Mesenchymal stem cell of the bone marrow (primary cell): ENCODE data around the gene NIBAN3.

- CAGE, long polyA plus RNA, result no peak
Observed at GRCh38 chr19:15869047-15869751, 28.7 kb downstream of the CYP4F2 start.

DNA sequence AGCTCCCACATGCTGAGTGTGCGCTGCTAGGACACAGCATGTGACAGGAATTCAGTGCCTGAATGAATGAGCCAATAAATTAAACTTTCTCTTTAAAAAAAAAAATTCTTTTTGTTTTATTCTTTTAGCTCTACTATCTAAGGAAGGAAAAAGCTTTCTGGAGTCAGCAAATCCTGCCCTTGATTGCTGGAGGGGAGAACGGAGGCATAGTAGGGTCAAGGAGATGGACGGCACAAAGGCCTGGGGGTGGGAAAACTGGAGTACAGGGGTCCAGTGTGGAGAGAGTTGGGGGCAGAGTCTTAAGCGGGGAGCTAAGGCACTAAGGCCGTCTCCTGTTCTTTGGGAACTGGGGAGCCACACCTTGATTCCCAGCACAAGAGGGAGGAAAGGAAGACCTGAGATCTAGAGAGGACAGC lies 10.1 kb upstream of the TPM4 start:
- CAGE, long polyA plus RNA, result no peak

DNA sequence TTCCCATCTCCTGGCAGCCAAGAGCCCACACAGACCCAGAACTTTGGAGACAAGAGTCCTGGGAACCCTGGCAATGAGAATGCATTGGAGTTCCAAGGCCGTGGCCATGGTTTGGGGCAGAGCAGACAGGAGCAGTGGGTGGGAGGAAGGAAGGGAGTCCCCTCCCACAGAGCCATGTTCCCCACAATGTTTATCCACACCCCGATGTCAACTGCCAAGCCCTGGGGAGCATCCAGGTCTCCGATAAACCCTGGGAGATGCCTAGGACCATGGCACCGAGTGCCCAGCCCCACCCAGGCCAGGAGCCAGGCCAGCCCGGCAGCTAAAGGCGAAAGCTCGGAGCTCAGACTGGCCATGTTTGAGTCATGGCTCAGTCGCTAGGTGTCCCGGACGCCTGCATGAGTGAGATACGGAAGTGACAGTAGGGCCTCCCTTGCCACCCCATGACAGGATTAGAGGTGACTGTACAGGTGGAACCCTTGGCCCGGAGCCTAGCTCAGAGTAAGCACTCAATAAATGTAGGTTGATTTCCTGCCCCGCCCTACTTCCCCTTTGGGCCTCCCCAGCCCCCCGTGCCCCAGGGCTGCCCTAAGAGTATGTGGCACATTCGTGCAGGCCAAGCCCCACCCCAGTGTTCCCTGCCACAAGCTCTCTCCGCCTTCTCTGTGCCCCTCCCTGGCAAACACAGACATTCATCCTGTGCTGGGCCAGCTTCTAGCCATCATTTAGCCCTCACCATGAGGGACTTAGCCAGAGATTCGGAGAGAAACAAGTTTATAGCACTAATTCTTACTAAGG lies 5.9 kb upstream of the TPM4 start:
- CAGE, long polyA plus RNA, result no peak

DNA sequence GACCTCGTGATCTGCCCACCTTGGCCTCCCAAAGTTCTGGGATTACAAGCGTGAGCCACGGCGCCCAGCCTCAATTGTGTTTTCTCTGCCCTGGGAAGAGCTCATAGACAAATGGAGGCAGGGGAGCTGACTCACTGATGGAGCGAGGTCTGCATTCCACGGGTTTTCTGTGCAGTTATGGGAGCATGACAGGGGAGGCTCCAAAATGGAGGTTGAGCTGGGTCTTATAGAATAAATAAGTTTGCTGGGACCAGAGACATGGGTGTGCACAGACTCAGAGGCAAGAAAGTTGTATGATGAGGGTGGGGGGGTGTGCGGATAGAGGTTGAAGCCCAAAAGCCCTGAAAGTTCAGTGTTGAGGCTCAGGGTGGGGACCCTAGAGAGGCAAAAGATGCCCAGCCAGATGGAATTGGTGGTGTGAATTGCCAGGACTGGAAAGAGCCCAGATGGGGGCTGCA lies 1.7 kb downstream of the TPM4 start:
- CAGE, long polyA plus RNA, result no peak

DNA sequence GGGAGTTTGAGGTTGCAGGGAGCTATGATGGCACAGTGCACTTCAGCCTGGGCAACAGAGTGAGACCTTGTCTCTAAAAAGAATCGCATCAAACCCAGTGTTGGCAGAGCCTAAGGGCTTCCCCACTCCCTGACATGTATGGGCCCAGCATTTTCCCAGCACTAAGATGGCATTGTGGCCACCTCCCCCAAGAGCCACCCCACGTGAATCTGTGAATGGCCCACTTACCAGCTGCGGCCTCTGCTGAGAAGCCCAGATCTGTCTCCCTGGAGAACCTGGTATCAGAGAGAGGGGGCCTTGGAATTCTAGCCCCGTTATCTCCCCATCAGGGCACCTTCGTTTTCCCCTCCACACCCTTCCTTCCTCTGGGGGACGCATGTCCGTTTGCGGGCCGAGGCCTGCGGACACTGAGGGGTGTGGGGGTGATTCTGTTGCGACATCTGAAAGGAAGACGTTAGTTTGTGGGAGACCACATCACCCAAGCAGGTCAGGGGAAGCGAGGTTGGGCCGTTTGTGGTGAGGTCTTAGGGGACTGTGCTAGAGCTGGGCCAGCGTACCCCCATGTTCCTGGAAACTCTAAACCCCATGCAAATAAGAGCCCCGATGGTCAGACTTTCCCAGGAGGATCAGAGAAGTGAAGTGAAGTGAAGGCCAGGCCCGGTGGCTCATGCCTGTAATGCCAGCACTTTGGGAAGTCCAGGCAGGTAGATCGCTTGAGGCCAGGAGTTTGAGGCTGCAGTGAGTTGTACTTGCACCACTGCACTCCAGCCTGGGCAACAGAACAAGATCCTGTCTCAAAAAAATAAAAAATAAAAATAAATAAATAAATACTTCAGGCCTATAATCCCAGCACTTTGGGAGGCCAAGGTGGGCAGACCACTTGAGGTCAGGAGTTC lies 3.7 kb upstream of the HSH2D start:
- CAGE, long polyA plus RNA, result no peak

DNA sequence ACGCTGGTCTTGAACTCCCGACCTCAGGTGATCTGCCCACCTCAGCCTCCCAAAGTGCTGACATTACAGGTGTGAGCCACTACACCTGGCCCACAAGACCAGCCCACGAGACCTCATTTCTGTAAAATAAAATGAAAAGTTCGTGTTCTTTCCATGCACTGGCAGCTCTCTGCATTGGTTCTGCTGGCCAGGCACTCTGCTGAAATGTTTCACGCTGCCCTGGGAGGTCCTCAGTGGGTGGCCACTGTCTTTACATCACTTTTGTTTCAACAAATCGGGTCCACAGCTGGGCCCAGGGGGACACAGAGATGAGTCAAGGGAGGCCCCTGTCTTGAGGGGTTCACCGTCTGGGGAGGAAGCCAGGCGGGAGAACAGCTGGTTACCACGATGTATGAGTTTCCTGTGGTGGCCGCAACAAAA lies 5.3 kb upstream of the KLF2 start:
- CAGE, long polyA plus RNA, result no peak

DNA sequence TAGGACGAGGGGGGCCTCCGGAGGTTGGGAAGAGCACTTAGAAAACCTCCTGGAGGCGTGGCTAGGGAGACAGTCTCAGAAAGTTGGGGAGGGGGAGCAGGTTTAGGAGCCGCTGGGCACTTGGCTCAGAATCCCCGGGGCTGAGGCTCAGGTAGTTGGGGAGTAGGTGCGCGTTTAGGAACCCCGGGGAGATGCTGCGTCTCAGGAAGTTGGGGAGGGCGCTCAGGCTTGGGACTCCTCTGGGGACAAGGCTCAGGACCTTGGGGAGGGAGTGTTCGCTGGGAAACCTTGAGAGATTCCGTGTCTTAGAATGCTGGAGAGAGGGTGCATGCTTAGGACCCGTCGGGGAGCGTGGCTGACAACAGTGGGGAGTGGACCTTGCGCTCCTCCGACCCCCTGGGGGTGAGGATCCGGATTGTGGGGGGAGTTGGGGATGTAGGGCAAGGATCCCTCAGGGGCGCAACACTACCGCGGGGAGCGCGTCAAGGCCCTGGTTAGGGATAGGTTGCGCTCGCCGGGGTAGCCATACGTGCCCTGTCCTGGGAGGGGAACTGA lies 1.7 kb downstream of the KLF2 start:
- CAGE, long polyA plus RNA, result no peak

DNA sequence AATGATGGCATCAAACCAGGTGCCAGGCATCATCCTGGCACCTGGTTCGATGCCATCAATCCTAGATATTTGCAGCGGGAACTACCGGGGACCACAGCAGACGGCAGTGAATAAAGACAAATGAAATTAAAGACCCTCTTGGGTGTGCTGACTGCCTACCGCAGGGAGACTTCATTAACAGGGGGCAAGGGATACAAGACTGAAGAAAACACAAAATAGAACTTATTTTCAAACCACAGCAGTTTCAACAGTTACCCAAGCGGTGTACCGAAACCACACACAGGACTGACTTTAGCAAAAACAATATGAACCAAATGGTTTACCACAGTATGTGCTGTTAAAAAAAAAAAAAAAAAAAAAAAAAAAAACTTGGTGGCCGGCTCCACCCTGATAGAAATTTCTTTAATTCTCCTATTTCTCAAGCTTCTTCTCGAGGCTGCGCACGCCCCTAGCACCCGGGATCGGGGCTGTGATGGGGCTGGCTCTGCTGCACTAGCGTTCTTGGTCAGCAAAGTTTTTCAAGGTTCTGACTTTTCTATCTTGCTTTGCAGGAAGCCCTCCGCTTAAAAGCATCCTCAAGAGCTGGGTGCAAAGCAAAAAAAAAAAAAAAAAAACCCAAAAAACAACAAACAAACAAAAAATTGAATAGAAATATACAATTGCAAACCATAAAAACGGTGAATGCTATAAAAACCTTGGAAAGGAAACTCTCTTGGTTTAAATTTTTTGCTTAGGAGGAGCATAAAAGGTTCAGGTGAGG lies 42.7 kb downstream of the KLF2 start:
- CAGE, long polyA plus RNA, result no peak

GRCh38 chr19:16470736-16471649 lies 777 bp downstream of the EPS15L1 start:
- CAGE, long polyA plus RNA, result no peak

DNA sequence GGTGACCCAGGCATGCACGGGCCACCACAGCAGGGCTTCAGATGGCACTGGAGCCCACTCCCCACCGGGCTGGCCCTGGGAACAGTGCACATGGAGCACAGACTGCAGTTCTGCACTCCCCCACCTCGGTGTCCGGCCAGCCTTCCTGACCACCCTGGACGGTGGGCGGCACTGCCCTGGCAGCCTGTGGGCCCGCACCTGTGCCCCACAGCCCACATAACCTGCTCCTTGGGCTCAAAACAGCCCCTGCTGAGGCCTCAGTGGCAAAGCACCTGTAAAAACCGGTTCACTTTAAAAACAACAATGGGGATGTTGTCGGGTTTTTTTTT lies 14.3 kb upstream of the SLC35E1 start:
- CAGE, long polyA plus RNA, result no peak

- CAGE, long polyA plus RNA, result no peak
Observed at GRCh38 chr19:16671791-16672290, 10.9 kb downstream of the TMEM38A start.

DNA sequence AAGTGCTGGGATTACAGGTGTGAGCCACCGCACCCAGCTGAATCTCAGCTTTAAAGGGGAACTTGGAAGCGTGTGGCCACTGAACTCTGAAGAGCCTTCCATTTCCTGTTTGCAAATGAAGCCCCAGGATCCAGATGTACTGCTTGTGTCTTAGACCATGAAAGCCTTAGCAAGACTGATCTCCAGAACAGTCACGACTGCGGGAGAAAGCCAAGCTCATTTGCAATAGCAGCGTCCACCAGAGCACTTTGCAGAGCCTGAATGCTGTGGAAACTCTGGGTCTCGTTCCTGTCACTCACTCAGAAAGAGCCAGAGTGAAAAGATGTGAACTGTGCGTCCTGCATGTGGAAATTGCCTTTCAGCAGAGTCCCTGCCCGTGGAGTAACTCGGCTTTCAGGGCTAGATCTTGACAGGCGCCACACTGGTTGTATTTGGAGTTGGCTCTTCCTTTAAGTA lies 4.8 kb downstream of the SIN3B start:
- CAGE, long polyA plus RNA, result no peak

DNA sequence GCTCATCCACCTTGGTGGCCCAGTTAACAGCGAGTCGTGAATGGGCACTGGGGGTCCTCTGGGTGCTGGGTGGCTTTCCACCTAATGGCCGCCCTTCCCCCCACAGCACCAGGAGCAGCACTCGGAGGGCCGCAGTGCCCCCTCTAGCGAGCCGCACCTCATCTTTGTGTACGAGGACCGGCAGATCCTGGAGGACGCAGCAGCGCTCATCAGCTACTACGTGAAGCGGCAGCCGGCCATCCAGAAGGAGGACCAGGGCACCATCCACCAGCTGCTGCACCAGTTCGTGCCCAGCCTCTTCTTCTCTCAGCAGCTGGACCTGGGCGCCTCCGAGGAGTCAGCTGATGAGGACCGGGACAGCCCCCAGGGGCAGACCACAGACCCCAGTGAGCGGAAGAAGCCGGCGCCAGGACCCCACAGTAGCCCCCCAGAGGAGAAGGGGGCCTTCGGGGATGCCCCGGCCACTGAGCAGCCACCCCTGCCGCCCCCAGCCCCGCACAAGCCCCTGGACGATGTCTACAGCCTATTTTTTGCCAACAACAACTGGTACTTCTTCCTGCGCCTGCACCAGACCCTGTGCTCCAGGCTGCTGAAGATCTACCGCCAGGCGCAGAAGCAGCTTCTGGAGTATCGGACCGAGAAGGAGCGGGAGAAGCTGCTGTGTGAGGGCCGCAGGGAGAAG lies 19.3 kb upstream of the F2RL3 start:
- CAGE, long polyA plus RNA, result no peak

DNA sequence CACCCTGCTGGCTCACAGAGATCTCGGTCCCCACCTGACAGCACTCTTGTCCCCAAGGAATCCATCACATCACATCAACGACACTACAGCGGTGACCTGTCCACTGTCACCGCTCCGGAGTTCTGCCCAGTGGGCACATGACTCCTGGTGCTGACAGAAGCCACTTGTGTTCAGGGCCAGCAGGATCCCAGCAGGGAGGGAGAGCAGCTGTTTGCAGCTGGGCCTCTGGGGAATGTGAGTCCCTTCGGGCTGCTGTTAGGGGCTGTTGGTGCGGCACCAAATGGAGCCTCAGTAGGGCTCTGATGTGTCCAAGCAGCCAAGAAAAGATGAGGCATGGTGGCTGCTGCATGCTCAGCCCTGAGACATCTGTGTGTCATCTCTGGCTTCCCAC lies 55.8 kb downstream of the F2RL3 start:
- CAGE, long polyA plus RNA, result no peak

DNA sequence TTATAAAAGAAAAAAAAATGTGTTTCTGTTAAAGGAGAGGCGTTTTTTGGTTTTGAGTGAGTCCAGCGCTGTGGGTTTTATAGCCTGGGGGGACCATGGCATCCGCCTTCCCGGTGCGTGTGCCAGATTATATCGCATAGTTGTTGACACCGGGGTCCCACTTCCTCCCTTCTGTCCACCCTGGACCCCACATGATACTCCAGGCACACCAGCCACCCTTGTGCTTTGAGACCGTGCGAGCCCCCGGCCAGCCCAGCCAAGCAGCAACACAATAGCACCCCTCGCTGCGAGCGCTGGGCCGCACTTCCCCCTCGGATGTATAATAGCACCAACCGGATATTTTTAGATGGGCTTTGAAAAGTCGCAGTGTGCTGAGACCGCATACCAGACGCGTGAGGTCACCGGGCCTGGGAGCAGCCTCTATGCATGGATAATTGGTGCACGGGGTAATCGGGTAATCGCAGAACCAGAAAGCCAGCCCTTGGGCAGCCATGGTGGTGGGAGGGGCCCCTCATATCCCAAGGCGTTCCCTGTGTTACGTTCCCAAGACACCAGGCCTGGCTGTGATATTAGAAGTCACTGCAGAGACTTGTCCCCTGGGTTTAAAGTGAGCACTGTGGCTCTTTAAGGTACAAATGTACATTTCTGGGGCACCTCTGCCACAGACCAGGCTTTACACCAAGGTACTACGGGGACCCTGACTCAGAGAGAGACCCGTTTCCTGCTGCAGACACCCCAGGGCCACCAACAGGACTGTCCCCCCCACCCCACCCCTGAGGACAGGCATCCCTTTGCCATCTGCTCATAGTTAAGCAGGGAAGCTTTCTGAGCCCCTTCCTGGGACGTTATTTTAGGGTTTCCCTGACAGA lies 59.9 kb downstream of the MYO9B start:
- CAGE, long polyA plus RNA, result no peak

DNA sequence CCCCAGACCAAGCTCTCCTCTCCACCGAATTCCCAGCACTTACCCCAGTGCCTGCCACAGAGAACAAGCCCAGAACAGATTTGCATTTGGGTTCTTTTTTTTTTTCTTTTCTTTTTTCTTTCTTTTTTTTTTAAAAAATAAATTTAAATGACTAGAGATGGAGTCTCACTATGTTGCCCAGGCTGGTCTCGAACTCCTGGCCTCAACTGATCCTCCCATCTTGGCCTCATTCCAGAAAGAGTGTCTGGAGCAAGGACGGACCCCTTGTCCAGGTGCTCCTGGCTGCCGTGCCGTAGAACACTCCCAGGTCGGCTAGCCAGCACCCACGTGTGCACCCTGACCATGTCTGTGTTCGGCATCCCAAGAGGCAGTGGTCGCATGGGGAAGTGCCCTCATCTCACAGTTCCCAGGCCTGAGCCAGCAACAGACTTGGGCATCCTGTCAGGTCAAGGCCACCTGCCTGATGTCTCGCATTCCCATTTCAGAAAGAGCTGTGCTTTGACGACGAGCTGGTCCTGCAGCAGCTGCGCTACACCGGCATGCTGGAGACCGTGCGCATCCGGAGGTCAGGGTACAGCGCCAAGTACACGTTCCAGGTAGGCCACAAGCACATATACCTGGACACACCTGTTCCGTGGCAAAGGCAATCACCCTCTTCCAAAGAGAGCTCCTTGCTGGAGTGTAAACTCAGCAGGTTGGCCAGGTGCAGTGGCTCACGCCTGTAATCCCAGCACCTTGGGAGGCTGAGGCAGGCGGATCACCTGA lies 27.5 kb upstream of the USE1 start:
- CAGE, long polyA plus RNA, result no peak

DNA sequence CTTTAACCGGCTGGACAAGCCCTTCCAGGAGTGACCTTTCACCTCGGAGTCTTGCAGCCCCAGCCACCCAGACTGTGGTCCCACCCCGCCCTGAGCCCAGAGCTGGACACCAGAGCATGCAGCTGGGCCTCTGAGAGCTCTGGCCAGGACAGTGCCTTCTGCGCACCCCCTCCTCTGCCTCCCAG lies 1.1 kb upstream of the NR2F6 start:
- CAGE, long polyA plus RNA, result no peak

DNA sequence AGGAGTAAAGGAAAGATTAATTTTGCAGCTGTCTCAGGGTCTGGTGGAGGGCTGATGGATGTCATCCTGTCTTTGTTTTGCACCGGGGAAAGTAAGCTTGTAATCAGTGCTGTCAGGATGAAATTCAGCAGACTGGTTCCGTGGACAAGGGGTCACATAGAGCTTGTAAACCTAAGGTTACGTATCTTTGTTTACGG lies 7.2 kb upstream of the MVB12A start:
- CAGE, long polyA plus RNA, result no peak

GRCh38 chr19:17526860-17527853 lies at the start of gene NIBAN3:
NIBAN3 (plus strand) TSS chr19:17527267.
- CAGE, long polyA plus RNA, result no peak

- CAGE, long polyA plus RNA, result no peak
Observed at GRCh38 chr19:17775645-17776136, 19.2 kb upstream of the B3GNT3 start.